Aortic smooth muscle cell (primary cell): Measurements from ENCODE around the genes KDF1, SYTL1, GPR3 and THEMIS2.

DNA sequence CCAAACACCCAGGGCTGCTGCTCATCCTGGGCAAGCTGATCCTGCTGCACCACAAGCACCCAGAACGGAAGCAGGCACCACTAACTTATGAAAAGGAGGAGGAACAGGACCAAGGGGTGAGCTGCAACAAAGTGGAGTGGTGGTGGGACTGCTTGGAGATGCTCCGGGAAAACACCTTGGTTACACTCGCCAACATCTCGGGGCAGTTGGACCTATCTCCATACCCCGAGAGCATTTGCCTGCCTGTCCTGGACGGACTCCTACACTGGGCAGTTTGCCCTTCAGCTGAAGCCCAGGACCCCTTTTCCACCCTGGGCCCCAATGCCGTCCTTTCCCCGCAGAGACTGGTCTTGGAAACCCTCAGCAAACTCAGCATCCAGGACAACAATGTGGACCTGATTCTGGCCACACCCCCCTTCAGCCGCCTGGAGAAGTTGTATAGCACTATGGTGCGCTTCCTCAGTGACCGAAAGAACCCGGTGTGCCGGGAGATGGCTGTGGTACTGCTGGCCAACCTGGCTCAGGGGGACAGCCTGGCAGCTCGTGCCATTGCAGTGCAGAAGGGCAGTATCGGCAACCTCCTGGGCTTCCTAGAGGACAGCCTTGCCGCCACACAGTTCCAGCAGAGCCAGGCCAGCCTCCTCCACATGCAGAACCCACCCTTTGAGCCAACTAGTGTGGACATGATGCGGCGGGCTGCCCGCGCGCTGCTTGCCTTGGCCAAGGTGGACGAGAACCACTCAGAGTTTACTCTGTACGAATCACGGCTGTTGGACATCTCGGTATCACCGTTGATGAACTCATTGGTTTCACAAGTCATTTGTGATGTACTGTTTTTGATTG, 7.6 kb upstream of the PIGV start:
- RRBS, result no CpG with 5 or more reads among the region's 26 CpGs

- RRBS, result no CpG with 5 or more reads among the region's 10 CpGs
Measured at GRCh38 chr1:26941247-26941783, 19.0 kb downstream of the KDF1 start.

DNA sequence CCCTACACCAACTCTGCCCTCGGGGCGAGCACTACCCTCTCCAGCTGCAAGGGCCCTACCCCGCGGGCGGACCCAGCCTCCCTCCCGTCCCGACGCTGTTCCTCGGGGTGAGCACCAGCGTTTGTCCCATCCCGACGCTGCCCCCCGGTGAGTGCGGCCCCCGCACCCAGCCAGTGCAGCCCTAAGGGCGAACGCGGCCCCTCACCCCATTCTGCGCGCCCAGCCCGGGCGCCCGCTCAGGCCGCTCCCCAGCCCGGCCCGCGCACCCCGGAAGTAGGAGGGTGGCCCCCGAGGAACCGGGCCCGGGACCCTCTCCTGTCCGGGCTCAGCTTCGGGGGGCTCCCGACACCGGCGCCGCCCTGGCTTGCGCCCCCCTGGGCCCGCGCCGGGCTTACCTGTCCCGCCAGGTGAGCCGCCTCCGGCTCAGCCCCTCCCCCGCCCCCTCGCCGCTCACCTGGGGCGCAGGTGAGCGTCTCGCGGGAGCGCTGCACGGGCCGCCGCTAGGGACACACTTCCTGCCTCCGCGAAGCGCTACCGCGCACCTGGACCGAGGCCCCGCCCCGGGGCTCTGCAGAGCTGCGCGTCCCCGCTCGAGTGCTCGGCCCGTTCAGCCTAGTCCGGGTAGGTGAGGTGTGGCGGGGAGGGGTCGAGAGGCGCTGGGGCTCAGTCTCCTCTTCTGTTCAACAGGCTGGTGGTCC, at the start of gene KDF1:
Gene KDF1 (minus strand): TSS at position 514 of the 698 bp plus-strand sequence.
- RRBS, result 3% methylated on average over 25 of the region's 73 CpGs

DNA sequence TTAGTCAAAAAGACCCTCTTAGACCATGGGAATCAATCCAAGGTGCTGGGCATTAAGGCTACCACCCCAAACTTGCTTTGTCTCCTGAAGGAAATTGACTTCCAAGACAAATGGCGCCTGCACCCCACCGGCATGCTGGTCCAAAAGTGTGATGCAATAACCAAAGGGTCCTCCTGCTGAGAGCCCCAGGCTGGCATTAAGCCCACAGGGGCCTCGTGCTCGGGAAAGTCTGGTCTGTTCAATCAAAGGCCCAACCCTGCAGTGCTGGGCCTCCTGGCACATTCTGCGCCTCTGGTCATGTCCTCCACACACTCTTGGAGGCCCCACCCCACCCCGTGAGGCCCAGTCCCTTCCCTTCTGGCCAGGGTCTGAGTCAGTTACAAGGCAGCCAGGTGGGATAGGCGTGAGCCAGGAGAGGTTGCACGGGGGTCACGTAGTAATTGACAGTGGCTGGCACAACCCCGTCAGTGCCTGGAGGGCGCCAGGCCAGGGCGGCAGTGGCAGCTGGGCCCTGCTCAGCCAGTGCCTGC, 7.0 kb downstream of the TENT5B start:
- RRBS, result no CpG with 5 or more reads among the region's 12 CpGs

DNA sequence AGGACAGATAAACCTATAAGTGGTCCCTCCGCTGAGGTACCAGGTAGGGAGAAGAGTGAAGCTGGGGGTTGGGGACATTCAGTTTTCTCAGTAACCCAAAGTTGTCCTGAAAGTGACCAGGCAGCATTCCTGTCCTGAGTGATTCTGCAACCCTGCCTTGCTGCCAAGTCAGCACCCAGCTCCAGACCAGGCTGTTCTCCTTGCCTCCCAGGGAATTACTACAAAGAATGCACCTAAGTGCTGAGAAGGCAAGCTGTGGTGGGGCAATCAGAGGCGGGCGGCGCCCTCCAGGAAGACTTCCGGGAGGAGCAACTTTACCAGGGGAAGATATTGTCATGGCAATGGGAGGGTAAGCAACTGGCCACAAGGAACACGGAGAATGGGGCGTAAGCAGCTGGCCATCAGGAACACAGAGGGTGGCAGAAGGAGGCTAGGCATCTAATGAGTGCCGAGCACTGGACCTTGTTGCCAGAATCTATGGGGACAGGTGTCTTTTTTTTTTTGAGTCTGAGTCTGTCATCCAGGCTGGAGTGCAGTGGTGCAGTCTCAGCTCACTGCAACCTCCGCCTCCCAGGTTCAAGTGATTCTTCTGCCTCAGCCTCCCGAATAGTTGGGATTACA, 4.4 kb downstream of the TENT5B start:
- RRBS, result no CpG with 5 or more reads among the region's 10 CpGs

GRCh38 chr1:27099013-27100218, 55.5 kb downstream of the SLC9A1 start:
- RRBS, result 5% methylated on average over 5 of the region's 17 CpGs

GRCh38 chr1:27109662-27110243, 45.2 kb downstream of the SLC9A1 start:
- RRBS, result no CpG with 5 or more reads among the region's 13 CpGs

DNA sequence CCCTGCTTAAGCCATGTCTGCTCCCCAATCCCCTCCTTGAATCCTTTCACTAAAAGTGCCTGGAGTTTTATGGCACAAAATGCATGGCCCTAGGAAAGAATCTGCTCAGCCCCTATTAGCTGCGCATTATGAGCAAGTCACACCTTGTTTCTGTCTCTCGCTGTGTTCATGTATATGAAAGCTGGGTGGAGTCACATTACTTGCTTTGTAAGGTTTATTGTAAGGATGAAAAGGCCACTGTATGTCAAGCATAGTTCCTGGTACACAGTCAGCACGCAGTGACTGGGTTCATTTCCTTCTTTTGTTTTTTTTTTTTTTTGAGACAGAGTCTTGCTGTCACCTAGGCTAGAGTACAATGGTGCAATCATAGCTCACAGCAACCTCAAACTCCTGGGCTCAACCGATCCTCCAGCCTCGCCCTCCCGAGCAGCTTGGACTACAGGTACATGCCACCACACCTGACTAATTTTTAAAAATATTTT, 6.7 kb upstream of the SLC9A1 start:
- RRBS, result no CpG with 5 or more reads among the region's 6 CpGs

GRCh38 chr1:27341533-27342470, at the start of gene SYTL1:
TSS of gene SYTL1 (plus strand) at chr1:27342022.
- RRBS, result 2% methylated on average over 4 of the region's 24 CpGs

- RRBS, result 2% methylated on average over 10 of the region's 80 CpGs
Measured at GRCh38 chr1:27391963-27392853, at the start of gene GPR3. TSS of gene GPR3 (plus strand) at chr1:27392622.

DNA sequence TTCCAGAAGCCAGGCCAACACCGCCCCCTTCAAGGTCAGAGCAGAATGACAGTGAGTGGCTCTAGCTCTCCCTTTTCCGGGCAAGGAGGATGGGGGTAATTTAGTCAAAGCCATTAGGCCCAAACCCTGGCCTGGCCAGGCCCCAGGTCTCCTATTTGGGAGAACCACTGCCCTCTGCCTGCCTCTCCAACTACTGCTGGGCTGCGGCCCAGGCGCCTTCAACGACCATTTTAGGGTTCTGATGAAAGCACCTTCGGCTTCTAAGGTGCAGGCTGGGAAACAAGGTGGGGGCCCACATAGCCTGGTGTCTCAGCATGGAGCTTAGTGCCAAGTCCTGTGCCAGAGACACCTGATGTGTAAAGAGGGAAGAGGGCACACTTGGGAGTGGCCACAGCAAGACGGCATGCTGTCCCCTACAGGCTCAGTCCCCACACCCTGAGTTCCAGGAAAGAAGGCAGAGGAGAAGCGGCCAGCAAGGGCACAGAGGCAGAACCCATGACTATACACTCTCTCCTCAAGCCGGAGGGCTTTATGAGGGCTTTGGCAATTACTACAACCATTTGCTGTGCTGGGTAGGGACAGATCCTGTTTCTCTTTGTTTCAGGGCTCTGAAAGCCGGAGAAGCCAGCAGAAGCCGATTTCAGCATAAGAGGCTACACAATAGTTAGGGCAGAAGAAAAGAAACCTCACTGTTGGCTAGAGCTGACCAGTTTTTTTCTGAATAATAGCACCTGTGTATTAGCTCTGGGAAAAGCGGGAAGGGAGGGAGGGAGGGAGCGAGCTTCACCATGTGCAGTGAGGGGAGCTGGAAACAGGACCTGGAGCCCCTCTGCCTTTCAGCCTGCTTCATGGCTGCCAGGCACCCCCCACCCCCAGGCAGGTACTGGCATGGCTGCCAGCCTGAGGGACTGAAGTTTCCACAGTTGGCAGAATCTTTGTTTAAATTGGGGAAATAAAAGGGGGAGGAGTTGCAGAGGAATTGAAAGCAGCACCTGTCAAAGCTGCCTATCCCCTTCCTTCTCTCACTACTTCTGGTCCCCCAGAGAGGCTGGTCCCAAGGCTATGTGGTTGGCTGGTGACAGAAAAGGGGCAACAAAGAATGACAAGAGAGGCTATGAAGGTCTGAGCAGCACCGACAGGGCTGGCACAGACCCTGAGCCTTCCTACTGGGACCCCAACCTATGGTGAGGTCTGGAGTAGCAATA, 13.9 kb downstream of the GPR3 start:
- RRBS, result 100% methylated on average over 1 of the region's 14 CpGs

GRCh38 chr1:27414536-27415142, 22.2 kb downstream of the GPR3 start:
- RRBS, result no CpG with 5 or more reads among the region's 5 CpGs

GRCh38 chr1:27554168-27554701, 49.7 kb downstream of the AHDC1 start:
- RRBS, result no CpG with 5 or more reads among the region's 5 CpGs

- RRBS, result no CpG with 5 or more reads among the region's 9 CpGs
Measured at GRCh38 chr1:27581570-27582242, 22.2 kb downstream of the AHDC1 start.

DNA sequence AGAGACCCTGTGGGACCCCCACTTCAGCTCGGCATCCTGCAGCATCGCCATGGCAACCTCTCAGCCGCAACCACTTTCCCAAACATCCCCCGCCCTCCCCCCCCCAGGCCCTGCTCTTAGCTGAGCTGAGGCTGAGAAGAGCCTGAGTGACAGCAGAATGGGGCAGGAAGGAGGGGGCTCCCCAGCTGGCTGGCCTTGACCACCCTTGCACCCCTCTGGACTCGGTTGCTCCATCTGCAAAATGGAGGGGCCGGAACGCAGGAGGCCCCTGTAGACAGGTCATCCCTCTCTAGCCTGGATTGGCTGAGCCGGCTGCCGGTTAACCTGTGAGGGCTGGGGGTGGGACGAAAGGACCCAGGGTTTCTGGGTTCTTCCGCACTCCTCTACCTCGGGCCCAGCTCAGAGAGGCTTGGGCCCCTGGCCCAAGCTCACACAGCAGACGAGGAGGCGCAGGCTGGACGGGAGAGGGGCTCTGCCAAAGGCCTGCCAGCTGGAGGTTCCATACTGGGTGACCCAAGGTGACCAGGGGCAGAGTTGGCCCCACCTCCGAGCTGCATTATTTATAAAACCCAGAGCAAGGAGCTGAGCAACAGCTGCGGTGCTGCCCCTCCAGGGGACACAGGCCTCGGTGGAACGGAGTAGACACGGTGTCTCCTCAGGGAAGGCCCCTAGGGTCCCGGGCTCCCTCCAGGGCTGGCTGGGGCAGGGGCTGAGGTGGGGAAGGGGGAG, 11.3 kb downstream of the AHDC1 start:
- RRBS, result 66% methylated on average over 3 of the region's 21 CpGs

DNA sequence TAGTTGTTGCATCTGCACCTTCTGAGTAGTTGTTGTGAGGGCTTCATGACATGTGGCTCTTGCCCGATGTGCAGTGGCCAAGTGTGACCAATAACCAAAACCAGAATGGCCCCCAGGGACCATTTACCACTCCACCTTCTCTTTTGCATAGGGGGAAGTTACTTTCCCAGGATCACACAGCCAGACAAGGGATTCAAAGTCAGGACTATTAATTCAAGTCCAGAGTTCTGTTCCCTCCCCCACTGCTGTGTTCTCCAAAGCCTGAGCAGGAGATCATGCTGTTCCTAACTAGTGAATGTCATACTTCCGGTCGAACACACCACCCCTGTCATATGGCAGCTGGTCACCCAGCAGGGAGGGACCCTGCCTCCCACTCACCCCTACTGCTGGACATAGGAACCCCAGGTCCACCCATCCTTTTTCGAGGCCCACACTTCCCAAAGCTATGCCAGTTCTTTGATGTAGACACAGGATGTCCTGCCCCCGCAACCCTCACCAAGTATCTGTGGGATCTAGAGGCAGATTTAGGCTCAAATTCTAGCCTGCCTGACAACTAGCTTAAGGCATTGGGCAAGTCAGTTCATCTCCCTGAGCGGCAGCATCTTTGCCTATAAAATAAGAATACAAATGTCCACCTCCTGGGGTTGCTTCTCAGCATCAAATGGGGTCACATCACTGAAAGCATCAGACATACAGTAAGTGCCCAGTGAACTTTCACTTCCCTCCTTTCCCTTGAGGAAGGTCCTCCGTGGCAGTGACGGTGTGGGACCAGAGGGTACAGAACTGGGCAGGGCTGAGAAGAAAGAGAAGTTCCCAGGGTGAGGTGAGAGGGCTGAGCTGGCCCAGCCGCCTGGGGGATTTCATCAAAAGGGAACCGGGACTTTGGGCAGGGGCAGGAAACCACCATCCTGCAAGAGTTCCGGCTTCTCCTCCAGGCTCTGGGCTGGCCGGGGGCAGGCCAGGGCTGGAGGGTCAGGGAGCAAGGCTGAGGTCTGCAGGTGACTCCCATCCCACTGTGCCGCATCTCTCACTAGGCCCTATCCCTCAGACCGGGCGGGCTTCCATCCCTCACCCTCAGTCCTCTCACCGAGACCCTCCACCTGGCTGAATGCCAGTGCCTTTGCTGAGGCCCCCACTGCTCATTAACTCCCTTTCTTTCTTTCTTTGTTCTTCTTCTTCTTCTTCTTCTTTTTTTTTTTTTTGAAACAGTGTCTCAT, 3.6 kb downstream of the FGR start:
- RRBS, result 50% methylated on average over 1 of the region's 16 CpGs

DNA sequence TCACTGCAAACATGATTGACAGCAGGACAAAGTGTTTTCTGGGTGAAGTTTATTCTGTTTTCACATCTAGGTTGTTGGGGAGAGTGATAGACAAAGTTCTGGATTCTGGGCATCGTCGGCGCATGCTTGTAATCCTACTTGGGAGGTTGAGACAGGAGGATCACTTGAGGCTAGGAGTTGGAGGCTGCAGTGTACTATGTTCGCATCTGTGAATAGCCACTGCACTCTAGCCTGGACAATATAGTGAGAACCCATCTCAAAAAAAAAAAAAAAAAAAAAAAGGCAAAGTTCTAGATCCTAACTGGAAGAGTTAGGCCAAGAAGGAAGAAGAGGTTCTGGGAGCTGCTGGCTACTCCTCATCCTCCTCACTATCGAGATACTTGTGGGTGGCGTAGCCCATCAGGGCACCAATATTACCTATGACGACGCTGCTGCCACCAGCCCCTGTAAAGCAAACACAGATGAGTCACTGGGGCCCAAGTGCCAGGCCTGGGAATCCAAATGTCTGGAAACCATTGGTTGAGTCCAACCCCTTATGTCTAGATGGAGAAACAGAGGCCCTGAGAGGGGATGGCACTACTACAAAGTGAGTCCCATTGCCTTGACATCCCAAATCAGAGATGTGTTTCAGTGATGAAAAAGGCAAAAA, 5.8 kb downstream of the IFI6 start:
- RRBS, result no CpG with 5 or more reads among the region's 8 CpGs

- RRBS, result no CpG with 5 or more reads among the region's 2 CpGs
Measured at GRCh38 chr1:27785660-27786558, 12.9 kb downstream of the STX12 start.

- RRBS, result 3% methylated on average over 7 of the region's 46 CpGs
Measured at GRCh38 chr1:27872158-27872728, at the start of gene THEMIS2. TSS of gene THEMIS2 (plus strand) at chr1:27872544.

- RRBS, result no CpG with 5 or more reads among the region's 7 CpGs
Measured at GRCh38 chr1:27886949-27887593, 14.7 kb downstream of the THEMIS2 start.